A172 (cell line): Measurements from ENCODE around the gene C2orf81.

GRCh38 chr2:71555669-71556483 lies 89.4 kb downstream of the DYSF start:
- RAMPAGE, long total RNA: no peak

- RAMPAGE, long total RNA: no peak
These were observed 318.5 kb downstream of the DYSF start for GRCh38 chr2:71784990-71785501.

GRCh38 chr2:72303766-72304554 lies 156.3 kb upstream of the CYP26B1 start:
- RAMPAGE, long total RNA: no peak

- RAMPAGE, long total RNA: no peak
These were observed 72.4 kb downstream of the EMX1 start for GRCh38 chr2:72989700-72990146.

- RAMPAGE, long total RNA: no peak
These were observed 821 bp downstream of the SFXN5 start for GRCh38 chr2:73070375-73071407.

DNA sequence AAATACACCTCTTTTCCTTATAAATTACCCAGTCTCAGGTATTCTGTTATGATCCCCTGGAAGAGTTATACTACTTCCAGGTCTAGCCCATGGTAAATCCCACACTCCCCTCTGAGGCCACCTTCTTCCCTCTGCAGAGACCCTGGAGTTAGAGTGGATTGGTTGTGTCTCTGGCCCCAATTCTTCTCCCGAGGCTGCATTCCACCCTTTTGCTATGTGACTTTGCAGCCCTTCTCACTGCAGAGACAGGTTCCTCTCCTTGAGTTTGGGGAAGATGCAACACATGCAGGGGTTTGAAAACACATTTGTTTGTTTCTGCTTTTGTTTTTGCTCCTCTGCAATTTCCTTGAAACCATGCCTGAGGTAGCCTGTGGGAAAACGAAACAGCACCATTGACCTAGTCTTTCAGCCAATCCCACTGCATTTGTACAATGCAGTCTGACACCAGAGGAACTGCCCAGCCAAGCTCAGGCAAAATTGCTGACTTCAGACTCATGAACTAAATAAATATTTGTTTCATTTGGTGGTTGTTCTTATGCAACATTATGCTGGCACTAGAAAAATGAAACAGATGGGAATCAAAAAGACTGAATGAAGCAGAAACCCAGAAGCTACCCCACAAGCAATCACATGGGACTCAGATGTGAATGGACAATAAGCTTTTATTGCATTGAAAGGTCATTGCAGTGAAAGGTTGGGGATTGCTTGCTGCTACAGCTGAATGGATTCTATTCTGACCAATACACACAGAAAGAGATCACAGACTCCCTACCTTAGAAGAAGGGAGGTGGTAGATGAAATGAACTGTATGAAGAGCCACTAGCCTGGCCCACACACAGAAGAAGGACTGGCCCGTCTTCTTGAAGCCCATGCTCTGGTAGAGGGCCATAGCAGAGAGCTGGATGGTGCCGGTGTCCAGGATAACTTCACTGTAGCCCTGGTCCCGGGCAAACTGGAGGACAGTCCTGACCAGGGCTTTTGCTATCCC lies 1.7 kb downstream of the NAT8 start:
- RAMPAGE, long total RNA: no peak

DNA sequence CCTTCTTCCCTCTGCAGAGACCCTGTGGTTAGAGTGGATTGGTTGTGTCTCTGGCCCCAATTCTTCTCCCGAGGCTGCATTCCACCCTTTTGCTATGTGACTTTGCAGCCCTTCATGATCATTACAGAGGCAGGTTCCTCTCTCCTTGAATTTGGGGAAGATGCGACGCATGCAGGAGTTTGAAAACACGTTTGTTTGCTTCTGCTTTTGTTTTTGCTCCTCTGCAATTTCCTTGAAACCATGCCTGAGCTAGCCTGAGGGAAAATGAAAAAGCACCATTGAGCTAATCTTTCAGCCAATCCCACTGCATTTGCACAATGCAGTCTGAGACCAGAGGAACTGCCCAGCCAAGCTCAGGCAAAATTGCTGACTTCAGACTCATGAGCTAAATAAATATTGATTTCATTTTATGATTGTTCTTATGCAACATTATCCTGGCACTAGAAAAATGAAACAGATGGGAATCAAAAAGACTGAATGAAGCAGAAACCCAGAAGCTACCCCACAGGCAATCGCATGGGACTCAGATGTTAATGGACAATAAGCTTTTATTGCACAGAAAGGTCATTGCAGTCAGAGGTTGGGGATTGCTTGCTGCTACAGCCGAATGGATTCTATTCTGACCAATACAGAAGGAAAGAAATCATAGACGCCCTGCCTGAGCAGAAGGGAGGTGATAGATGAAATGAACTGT lies 37.0 kb downstream of the TPRKB start:
- RAMPAGE, long total RNA: no peak

DNA sequence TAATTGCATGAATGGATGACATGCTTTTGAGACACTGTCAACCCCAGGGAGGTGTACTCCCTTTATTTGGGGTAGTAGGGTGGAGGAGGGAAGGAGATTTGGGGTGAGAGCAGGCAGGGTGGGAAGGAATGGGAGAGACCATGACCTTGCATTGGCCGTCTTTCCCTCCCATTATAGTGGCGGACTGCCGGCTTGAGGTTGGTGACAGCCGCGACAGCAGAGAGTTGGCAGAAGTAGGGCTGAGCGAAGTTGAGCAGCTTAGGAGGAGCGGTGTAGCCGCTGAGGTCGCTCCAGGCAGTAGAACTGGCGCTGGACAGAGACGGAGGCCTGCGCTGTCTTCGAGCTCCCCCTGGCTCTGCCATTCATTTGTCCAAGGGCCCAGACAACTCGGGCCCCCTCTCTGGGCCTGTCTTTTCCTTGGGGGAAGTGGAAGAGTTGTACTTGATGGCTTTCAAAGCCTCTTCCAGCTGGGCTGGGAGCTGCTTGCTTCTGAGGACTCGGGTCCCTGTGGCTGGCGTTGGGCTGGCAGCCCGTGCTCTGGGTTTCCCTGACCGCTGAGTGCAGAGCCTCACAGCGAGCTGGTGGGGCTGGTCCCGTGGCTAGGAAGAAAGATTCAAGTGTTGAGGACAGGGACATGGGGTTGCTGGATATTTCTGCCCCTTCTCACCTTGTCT lies 2.8 kb downstream of the TET3 start:
- RAMPAGE, long total RNA: no peak

GRCh38 chr2:74003003-74003895 lies 18.5 kb downstream of the TET3 start:
- RAMPAGE, long total RNA: no peak

DNA sequence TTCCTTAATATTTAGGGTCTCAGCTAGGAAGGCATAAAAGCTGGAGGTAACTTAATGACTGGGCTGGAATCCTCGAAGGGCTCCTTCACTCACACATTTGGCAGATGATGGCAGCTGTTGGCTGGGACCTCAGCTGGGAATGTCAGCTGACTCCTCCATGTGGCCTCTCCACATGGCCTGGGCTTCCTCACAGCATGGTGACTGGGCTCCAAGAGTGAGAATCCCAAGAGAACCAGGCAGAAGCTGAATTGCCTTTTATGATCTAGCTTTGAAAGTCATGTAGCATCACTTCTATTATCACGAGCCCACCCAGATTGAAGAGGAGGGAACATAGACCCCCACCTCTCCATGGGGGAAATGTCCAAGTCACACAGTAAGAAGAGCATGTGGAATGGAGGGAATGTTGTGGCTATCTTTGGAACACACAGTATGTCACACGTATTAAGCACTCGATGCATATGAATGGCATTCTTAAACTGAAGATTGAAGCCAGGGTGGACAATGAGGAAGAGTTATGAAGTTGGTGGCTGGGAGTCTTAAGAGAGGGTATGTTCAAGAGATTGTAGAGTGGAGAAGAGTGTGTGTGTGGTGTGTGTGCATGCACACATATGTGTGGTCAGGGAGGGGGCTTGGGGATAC lies 55.1 kb downstream of the TET3 start:
- RAMPAGE, long total RNA: no peak

GRCh38 chr2:74105872-74106282 lies 41.8 kb downstream of the BOLA3 start:
- RAMPAGE, long total RNA: no peak

DNA sequence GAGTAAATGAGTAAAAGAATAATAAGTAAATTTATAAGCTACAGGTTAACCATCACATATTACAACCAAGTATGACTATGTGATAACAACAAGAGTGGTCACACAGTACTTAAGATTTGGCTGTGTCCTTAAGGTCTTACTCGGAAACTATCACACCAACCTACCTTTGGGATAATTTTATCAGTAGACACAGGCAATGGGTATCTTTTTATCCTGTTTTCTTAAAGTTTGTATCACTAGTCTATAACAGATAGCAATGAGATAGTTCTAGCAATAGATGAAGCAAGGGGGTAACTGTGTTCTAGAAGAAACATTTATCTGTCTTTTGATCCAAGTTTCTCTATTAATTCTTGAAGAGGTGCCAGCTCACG lies 8.5 kb upstream of the BOLA3 start:
- RAMPAGE, long total RNA: no peak

DNA sequence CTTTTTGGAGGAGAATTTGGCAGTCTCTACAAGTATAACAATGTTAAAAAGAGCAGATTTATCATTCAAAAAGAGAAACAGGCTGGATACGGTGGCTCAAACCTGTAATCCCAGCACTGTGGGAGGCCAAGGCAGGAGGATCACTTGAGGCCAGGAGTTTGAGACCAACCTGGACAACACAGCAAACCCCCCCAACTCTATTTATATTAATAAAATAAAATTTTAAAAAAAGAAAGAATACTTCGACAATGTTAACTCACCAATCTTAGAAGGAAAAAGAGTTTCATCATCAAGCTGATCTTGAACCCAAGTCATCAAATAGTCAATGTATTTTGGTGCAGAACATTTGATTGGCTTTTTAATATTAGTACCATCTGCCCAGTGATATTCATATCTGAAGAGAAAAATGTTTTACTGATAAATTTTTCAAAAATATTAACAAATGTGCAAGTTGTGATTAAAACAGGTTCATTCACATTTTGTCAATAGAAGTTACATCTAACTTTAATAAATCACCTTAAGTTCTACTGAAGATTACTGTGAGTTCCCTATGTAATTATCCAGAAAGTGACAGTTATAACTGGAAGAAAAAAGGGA lies 13.6 kb downstream of the MOB1A start:
- RAMPAGE, long total RNA: no peak

GRCh38 chr2:74181562-74182291 lies 3.0 kb upstream of the MOB1A start:
- RAMPAGE, long total RNA: no peak

DNA sequence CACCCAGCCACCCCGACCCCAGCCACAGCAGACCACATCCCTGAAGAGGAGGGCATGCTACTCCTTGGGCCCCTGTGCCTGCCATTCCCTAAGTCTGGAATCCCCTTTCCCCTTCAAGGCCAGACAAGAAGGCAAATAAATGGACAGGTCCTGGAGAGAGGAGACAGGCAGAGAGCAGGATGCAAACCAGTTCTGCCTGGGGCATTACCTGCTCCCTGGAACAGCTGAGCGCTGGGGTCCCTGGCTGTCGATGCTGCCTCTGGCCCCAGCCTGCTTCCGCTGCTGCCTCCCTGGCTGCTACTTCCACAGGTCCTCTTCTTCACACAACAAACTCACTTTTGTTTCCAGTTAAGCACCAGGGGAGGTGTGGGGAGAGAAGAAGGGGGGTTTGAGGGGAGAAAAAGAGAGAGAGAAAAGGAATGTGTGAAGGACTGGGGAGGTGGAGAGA lies 53.2 kb downstream of the SLC4A5 start:
- RAMPAGE, long total RNA: no peak

DNA sequence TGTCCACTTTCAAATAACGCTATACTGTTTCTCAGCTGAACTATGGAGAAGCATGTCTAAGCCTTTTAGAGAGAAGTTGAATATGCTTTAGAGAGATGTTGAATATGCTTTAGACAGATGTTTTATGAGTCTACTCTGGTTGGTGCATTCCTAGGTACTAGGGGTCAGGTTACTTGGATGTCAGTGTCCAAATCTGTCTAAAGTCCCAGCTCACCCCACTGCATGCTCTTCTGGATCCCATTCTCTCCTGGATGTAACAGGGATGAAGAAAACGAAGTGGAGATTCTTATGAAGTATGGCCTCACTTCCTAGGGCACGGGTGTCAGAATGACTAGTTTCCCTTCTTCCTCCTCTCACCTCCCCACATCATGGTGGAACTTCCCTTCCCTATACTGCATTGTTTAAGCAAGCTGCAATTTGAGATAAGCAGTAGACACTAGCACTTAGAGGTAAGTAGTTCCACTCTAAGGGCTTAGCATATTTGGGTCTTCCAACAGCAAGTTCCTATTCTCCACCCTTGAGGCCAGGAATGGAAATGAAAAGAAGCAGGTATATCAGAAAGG lies 29.8 kb downstream of the SLC4A5 start:
- RAMPAGE, long total RNA: no peak

- RAMPAGE, long total RNA: no peak
These were observed 6.9 kb downstream of the DCTN1 start for GRCh38 chr2:74373033-74373720.

- RAMPAGE, long total RNA: start-site peak on the plus strand at chr2:74421745-74421756, 31 and 23 reads in 2 replicates
These were observed at the start of gene C2orf81 for GRCh38 chr2:74421176-74421837. TSS of gene C2orf81 (minus strand) at chr2:74421619.

GRCh38 chr2:74456947-74457843 lies 1.0 kb upstream of the WBP1 start:
- RAMPAGE, long total RNA: no peak

GRCh38 chr2:74489002-74489354 lies 6.1 kb downstream of the TTC31 start:
- RAMPAGE, long total RNA: no peak